Neural cell (in vitro differentiated cells): ENCODE measurements around the gene SNX3.

- RAMPAGE, long total RNA = no peak
Observed at GRCh38 chr6:108134697-108135037, 31.2 kb upstream of the NR2E1 start.

DNA sequence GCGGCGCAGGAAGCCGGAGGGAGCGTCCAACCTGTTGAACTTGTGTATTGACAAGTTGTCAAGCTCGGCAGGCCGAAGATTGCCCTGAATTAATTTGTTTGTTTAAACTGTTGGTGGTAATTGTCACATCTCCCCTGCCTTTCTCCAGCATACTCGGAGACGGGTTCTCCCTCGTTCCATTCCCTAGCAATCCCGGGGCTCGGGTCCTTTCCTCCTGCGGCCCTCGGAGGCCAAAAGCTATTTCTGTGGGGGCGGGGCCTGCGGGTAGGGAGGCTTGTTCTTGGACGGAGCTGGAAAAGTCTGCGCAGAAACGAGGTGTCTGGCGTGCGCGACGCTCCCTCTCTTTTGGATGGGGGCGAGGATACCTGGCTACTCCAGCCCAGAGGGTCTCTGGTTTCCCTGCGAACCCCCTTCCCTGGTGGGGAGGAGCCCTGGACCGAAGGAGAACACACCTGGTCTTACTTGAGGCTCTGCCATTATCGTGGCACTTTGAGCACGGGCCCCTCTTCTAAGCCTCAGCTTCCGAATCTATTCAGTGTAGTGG is 10.0 kb downstream of the NR2E1 start:
- RAMPAGE, long total RNA = no peak

DNA sequence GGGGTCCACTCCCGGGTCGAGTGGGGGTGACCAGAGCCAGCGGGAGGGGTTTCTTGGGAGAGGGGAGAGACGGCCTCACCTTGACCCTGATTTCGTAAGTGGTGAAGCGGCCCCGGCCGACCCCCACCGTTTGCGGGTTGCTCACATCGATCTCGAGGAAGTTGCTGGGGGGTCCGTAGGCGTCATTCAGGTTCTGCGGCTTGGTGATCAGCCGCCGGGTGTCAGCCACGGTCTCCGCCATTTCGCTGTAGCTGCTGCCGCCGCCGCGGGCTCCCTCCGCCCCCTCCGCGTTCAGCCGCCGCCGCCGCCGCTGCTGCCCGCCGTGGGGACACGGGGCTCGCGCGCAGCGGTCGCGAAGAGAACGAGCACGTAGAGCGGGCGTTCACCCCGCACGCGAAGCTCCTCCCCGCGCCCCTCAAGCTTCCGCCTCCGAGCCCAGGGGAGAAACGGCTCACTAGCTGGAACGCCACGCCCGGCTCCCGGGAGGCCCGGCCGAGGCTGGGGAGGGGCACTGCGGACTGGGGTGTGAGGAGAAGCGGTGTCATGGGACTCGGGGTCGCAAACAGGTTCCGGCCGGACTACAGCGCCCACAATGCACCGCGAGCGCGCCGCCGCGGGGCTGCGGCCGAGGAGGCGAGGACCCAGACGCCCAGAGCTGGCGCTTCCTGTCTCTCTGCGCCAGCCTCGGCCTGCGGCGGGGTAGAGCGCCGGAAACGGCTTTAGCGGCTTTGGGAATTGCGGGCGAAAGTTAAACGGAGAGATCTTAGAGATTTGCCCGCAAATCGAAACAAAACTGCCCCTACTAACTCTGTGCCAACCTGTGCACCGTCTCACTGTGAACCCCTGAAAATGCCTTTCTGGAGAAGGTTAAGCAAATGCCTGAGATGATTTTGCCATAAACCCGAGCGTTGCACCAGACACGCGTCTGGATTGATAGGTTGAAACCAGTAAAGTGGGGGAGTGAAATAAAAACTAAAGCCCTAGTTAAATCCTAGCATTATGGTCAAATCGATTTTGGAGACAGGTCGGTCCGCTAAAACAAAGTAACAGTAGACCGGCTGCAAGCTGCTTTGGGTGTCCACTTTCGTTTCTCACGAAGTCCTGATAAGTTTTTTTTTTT is at the start of gene SNX3:
Gene SNX3 (minus strand): TSS at position 360 of the 1,120 bp plus-strand sequence.
- RAMPAGE, long total RNA = start-site peak on the minus strand centred at position 296 of the sequence, 95 bp wide, 1,147 and 1,425 reads in 2 replicates

DNA sequence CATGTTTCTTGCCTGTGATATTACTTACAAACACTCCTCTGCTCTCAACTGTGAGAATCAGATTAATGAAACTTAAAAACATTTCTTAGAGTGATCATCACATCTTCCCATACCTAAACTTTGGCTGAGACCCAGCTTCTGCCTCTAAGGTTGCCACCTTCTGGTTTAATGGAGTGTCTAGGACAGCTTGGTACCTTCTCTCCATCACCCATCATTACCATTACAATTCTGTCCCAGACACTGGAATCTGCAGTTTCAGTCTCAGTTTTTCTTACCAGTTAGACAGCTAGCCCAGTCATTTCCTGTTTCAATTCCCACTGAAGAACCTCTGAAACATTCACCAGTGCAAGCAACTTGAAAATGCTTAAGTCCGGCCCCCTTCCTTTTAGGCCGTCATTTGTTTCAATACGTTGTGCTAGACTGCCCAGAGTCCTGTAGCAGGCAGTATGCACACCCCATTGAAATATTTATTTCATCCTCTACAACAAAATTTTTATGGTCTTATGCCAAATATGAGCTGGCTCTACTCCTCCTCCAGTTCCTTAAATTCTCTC is 107.0 kb upstream of the FOXO3 start:
- RAMPAGE, long total RNA = no peak

DNA sequence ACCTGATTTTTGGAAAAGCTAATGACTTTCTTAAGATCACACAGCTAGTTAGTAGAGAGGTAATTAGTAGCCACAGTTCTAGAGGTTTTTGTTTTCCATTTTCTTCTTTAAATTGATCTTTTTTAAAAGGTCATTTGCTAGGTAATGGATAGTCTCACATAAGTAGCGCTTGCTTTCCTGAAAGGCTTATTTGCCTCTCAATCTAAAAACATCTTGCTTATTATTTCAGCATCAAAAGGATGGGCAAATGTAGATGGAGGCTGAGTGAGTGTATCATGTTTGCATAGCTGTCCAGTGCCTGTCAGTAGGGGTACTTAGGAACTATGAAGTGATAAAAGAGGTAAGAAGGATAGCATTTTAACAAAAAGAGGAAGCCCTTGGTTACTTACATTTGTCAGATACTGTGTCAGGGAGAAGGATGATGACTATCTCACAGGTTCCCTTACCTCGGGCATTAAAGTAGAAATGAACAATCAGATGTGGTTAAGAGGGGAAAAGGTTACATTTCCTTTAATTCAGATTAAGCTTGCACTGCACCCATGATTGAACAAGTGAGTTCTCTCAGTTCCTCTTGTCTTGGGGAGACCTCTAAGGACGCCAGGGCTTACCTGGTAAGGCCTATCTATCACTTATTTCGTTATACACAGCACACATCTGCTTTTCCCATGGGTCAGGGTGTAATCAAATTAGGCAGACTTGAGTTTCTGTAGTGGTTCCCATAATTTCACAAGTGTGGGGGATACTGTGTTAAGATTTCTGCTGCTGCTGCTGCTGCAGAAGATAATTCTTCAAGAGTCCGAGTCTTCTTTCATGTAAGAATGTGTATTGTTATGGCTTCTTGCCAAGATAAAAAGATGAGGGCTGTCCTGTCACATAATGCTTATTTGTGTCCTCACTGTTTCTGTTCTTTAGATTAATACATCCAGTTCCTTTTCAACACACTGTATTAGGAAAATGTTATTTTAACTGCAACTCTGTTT is 4.5 kb downstream of the FOXO3 start:
- RAMPAGE, long total RNA = no peak

GRCh38 chr6:108565863-108566531 is 5.3 kb downstream of the FOXO3 start:
- RAMPAGE, long total RNA = no peak

DNA sequence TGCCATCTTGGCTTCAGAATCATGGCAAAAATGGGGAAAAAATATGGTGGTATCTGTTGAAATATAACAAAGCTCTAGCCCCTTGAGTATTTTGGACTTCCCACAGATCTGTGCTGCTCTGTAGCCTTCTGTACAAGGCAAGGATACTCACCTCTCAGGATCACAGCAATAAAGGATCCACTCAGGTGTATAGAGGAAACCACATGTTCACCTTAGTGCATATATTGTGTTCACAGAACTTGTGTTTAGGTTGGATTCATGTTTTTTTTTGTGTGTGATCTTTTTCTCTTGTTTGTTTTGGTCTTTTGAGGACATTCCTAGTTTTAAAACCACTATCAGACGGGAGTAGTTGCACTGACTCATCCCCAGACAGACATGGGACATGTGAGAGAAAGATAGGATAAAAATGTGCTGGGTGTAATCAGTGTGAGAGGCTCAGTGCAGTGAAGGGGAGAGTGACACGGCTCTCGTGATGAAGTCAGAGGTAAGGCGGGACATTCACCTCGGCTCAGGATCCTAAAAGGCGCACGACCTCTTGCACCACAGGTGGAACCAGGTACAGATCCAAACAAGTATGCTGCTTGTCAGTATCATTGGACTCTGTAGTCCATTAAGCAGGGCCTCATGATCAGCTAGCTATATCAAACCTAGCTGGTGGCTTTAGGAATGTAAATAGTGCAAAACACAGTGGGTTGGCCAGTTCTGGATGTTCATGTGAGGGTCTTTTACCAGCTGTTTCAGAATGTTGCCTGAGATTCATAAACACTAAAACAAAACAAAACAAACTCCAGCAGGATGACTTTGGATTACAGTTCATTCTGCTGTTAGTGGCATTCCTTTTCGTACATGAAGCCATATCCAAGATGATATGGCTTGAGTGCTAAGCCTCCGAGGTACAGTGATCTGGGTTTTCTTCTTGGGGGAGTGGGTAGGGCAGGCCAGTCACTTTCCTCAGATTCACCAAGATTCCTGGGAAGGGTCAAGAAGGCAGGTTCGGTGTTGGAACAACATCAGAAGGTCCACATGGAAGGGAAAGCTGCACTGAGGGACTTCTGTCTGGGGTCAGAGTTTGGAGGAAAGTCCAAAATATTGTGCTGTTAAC is 18.0 kb downstream of the FOXO3 start:
- RAMPAGE, long total RNA = no peak

GRCh38 chr6:108596707-108597168 is 36.0 kb downstream of the FOXO3 start:
- RAMPAGE, long total RNA = no peak

GRCh38 chr6:108636266-108636950 is 75.7 kb downstream of the FOXO3 start:
- RAMPAGE, long total RNA = no peak

DNA sequence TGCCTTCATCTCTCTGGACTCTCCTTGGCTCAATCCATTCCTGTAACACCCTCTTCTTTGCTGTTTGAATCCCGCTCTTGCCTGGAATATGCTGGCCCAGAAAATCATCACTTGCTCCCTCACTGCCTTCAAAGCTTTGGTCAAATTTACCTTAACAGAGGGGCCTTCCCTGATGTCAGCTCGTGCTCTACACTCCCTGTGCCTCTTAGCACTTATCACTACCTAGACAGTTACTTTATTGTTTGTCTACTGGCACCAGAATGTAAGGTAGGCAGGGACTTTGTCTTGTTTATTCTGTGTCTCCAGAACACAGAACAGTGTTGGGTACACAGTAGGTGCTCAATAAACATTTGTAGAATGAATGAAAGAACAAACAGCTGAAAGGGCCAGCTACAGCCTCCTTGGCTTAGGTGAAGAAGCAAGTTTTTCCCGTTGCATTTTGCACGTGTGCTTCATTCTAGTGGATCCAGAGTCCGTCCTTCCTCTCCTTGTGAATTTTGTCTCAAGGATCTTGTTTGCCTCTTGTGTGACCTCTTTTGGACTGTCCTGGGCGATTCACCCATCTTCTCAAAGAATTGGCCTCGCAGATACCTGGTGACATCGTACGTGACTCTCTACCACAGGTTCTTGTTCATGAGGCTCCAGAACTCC is 84.3 kb upstream of the ARMC2 start:
- RAMPAGE, long total RNA = no peak

DNA sequence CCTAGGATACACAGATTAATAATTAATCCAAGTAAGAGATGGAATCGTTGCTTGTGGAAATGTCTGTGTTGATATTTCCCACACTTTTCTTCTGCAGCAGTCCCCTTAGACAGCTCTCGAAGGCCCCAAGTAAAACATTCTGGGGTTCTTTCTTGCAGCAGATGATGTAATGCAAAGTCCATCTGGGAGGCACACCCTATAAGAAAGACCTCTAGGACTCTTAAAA is 54.7 kb upstream of the ARMC2 start:
- RAMPAGE, long total RNA = no peak

- RAMPAGE, long total RNA = no peak
Observed at GRCh38 chr6:108946667-108947389, 98.6 kb downstream of the ARMC2 start.

GRCh38 chr6:109008291-109009372 is 86.0 kb downstream of the SESN1 start:
- RAMPAGE, long total RNA = no peak

DNA sequence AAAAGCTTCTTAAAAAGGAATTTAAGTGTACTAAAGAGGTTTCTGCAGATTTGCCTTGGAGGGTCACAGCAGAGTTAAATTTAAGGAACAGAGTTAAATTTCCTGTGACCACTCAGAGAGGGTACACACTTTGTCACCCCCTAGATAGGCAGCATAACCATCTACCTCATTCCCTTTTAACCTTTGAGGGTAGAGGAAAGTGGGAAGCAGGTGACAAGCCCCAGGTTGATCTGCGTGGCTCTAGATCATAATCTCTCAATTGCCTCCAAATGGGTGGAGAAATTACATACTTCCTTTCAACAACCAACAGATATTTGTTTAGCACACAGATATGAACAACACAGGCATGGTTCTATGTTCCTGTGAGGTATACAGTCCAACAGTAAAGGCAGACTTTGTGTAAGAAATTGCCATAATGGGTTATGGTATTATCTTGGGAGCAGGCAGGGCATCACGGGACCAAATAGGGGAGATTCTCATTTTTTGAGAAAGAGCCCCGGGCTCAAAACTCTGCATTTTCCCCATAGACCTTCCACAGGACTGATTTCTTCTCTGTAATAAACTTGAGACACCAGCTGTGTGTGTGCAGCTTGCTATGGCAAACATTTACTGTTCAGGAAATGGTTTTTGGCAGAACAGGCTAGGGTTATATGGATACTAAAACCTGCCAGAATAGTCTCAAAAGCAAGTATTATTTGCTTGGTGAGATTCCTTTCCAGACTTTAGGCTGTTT is 126.3 kb downstream of the CD164 start:
- RAMPAGE, long total RNA = no peak

DNA sequence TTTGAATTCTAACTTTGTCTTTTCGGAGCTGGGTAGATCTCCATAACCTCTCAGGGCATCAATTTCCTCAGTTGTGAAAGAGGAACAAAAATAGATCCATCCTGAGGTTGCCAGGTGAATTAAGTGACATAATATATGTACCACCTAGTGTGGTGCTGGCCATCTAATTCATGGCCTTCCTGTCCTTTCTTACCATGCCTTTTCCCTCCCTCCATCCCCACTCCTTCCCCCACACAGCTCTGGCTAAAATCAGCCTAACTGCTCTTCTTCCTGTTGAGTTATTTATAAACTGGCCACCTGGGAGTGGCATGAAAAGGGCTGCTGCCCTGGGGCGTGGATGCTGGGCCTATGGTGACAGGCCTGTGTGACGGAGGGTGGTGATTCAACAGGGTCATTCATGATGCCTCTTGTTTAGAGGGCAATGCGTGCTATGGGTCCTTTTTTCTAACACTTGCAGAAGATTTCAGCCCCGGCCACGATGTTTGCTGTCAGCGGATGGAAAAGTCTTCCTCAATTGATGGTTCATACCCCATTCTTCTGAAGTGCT is 88.3 kb downstream of the CD164 start:
- RAMPAGE, long total RNA = no peak

- RAMPAGE, long total RNA = no peak
Observed at GRCh38 chr6:109367271-109367842, 14.9 kb downstream of the CD164 start.

DNA sequence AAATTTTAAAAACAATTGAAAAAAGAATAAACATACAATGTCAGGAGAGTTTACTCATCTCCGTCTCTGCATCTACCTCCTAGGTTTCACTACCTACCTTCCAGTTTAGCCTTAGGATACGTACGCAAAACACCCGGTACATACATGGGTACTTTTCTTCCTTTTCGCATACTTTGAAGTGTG is 969 bp downstream of the CD164 start:
- RAMPAGE, long total RNA = no peak

DNA sequence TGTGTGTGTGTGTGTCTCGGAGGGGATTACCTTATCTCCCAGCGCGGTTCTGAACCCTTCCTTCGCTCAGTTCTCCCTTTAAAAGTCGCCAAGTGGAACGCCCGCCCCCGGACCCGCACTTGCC is 415 bp downstream of the PPIL6 start:
- RAMPAGE, long total RNA = no peak

GRCh38 chr6:109443054-109443880 is 2.7 kb downstream of the SMPD2 start:
- RAMPAGE, long total RNA = no peak

DNA sequence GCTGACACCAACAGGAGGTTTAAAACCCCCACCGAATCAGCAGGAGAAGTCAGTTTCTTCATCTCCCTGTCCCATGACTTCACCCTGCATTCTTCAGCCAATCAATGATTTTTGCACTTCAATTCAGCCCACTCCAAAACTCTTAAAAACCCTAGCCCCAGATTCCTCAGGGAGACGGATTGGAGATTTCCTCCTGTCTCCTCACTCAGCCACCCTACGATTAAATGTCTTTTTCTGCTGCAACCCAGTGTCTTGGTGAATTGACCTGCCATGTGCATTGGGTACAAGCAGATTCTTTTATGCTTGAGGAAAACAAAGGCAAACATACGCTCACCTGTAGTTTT is 30.8 kb upstream of the ZBTB24 start:
- RAMPAGE, long total RNA = no peak